CD14-positive monocyte (primary cell): Measurements from ENCODE around the gene CLEC4G.

DNA sequence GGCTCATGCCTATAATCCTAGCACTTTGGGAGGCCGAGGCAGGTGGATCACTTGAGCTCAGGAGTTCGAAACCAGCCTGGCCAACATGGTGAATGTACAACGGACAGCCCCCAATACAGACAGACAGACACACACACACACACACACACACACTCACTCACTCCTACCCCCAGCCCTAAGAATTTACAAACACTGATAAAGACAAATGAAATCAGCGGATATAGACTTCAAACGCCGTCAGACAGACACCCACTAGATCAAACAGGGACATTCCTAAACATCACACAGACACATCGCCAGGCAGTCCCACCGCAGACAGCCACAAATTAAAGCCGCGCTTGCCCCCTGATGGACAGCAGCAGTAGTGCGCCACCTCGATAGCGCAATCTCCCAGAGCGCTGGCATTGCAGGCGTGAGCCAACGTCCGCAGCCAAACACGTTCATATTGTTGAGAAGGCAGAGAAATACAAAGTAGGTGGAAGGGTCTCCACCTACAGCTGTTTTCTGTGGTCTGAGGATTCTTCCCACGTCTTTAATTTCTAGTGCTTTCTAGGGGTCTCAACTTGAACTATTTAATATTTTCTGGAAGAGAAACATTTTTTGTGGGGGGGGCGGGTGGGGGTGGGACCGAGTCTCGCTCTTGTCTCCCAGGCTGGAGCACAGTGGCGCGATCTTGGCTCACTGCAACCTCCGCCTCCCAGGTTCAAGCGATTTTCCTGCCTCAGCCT lies 24.6 kb upstream of the ADGRE1 start:
- CAGE, long polyA plus RNA: no peak

DNA sequence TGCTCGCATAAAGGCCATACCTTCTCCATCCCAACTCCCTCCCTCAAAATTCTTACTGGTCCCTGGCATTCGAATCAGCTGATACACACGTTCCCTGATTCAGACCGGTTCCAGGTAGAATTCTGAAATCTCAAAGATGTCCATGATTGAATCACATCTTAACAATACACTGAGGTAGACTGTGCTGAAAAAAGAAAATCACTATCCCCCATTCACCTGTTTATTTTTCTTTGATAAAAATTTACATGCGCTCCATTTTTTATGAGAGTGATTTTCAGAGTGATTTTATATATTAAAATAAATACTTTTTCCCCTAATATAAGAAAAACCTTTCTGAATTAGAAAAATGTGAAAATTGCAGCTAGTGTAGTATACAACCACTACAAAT lies 45.0 kb downstream of the ZNF557 start:
- CAGE, long polyA plus RNA: no peak

DNA sequence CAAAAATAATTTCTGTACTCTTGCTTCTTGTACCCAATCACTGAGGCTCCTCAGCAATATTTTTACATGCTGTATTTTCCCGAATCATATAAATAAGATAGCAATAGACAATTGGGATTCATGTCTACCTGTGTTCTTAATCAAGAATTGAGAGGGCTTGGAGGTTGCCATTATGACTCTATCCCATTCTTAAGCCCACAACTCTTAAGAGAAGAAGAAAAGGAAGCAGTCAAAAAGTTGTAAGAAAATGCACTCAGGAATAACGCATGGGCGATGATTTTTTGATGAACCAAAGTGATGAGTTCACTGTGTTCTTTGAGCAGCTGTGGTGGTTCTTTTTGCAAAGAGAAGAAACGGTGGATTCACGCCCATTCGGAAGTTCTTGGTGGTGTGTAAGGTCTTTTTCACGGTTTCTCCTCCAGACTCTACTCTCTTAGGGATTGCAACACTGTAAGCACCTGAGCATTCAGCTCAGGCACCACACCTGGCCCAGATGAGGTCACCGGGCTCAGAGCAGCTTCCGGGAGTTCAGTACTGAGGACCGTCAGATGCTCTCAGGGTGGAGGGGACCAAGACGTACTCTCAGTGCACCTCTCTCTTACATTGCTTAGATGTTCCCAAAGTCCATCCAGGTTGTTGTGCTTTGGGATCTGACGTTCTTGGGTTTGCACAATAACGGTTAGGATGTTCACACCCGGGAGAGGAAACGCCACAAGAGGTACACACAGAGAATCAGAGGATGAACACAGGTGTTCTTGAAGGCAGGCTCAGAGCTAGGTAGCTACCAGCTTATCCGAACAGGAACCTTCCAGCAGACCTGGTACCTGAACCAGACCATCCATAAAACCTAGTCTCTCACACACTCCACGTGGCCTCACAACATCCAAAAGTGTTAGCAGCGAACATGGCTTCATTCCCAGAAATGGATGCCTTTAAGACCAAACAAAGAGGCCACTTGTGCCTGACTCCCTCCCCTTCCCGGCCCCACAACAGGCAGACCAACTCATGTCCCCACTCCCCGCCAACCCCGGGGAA lies 45.8 kb downstream of the ZNF557 start:
- CAGE, long polyA plus RNA: no peak

- CAGE, long polyA plus RNA: no peak
Measured at GRCh38 chr19:7257658-7258098, 36.5 kb downstream of the INSR start.

DNA sequence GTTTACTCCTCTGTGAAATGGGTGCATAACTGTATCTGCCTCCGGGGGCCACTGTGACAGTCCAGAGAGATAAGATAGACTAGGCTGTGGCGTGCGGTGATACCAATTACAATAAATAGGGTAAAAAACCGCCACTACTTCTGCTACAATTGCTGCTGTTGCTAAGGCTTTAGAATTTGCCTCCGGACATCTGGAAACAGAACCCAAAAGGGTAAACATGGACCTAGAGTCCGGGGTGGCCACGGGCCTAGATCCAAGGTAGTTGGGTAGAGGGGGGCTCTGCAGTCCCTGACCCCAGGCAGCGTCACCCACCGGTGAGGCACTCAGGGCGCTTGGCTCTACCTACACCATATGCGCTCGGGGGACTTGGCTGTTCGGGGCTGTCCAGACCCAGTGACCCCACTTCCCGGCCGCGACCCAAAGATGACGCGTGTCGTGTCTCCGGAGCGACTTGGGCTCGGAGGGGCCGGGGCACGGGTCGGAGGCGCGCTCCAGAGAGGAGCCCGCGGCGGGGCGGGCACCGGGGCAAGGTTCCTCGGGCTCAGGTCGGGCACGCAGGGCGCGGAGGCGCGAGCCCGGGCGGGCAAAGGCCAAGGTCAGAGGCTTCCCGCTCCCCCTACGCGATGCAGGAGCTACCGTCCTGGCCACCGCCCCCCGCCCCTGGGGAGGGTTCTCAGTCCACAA lies 1.0 kb downstream of the INSR start:
- CAGE, long polyA plus RNA: no peak

DNA sequence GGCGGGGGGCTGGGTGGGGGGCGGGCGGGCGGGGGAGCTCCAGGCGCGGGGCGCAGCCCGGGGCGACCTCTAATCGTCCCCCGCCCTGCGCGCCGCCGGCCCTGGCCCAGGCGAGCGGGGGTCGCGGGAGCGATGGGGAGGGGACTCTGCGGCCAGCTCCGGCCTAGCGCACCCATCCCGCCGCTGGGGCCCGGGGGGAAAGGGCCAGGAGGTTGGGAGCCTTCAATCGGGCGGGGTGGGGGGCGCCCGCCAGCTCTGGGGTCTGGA lies 311 bp downstream of the ZNF358 start:
- CAGE, long polyA plus RNA: no peak

DNA sequence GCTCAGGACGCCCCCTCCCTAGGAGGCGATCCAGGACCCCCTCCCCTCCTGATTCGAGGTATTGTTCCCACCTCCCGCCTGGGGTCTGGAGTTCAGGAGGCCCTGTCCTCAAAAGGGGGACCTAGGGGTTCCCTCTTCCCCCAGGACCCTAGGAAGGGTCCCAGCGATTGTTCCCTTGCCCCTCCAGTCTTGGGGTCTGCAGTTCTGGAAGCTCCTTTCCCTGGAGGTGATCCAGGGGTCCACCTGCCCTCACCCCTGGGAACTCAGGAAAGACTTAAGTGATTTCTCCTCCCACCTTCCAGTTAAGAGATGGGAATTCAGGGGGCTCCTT lies 610 bp downstream of the ZNF358 start:
- CAGE, long polyA plus RNA: no peak

DNA sequence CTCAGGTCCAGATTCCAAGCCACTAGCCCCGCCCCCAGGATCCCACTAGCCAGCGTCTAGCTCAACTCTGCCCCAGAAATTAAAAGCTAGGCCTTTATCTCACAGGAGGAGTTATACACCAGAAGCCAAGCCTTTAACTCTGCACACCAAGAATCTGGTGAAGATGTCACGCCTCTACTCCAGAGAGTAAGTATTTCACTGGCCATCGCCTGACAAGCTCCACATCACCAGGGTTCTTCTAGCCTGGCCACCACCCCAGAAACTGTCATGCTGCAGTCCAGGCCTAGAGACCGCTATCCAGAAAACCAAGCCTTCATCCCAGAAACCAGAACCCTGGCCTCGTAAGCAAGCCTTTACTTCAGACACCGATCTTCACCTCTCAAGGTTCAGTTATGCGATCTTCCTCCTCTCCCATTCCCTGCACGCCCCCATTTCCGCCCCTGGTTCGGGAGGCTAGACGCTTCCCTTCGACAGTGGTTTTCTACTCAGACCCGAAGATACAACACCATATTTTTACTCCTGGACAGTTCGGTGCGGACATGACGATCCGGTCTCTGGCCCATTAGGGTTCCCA lies 471 bp downstream of the XAB2 start:
- CAGE, long polyA plus RNA: no peak

DNA sequence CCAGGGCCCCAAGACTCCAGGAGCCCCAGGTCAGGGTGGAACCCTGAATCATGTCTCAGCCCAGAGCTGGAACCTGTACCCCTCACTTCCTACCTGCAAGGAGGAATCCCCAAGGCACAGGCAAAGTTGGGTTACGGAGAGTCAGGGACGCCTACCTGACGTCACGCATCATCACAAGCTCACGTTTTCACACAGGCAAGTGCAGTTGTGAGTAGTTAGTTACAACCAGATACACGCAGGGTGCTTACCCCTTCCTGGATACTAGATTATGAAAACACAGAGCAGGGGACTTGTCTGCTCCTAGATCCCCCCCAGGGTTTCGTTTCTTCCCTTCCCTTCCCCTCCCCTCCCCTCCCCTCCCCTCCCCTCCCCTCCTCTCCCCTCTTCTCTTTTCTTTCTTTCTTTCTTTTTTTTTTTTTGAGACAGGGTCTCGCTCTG lies 2.0 kb downstream of the RETN start:
- CAGE, long polyA plus RNA: no peak

GRCh38 chr19:7678741-7680002 lies 1.5 kb upstream of the TRAPPC5 start:
- CAGE, long polyA plus RNA: no peak

- CAGE, long polyA plus RNA: no peak
Measured at GRCh38 chr19:7731867-7732366, at the start of gene CLEC4G. Gene CLEC4G, minus strand, starts transcription at chr19:7732110.

GRCh38 chr19:7873252-7873536 lies 996 bp downstream of the PRR36 start:
- CAGE, long polyA plus RNA: no peak

GRCh38 chr19:7907969-7908604 lies 4.4 kb downstream of the MAP2K7 start:
- CAGE, long polyA plus RNA: no peak

- CAGE, long polyA plus RNA: no peak
Measured at GRCh38 chr19:7909831-7910831, 4.5 kb upstream of the TGFBR3L start.

GRCh38 chr19:7923614-7924255 lies 2.2 kb downstream of the CTXN1 start:
- CAGE, long polyA plus RNA: no peak

DNA sequence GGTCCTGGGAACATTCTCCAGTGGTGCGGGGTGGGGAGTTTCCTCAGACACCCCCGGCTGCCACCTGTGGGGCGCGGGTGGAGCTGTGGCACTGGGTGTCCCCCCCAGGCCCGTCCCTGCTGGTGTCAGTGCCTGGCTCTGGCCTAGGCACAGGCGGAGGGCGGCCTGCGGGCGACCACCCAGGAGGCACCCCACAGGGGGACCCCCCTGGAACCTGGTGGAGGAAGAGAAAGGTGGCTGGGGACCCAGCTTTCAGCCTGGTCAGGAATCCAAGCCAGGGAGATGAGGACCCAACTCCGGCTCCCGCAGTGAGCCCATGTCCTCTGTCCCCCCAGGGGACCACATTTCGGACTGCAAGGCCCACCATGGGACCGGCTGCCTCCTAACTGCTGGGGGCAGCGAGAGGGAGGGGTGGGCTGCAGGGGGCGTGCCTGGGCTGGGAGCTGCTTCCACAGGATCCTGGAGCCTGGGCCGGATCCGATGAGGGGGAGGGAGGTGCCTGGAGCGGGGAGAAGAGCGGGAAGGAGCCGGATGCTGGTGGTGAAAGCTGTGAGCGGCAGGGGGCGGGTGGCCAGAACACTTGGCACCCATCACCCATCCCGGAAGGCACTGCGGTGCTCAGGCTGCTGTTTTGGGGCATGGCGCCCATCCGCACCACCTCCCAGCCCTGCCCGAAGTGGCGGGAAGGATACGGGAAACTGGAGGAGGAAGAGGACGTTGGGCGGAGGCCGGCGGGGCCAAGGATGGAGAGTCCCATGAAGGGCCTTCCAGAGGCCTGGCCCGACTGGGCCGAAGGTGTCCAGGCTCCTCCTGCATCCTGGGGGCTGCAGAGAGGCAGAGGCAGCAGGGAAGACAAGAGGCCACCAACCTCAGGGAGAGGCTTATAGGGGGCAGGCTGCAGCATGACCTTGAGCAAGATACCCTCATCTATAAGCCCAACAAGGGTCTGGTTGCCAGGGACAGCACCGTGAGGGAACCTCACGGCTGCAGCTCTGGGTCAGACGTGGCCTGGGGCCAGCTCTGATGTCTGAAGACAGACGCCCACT lies 5.6 kb upstream of the CTXN1 start:
- CAGE, long polyA plus RNA: no peak

GRCh38 chr19:8033169-8033745 lies 19.3 kb upstream of the CCL25 start:
- CAGE, long polyA plus RNA: no peak

DNA sequence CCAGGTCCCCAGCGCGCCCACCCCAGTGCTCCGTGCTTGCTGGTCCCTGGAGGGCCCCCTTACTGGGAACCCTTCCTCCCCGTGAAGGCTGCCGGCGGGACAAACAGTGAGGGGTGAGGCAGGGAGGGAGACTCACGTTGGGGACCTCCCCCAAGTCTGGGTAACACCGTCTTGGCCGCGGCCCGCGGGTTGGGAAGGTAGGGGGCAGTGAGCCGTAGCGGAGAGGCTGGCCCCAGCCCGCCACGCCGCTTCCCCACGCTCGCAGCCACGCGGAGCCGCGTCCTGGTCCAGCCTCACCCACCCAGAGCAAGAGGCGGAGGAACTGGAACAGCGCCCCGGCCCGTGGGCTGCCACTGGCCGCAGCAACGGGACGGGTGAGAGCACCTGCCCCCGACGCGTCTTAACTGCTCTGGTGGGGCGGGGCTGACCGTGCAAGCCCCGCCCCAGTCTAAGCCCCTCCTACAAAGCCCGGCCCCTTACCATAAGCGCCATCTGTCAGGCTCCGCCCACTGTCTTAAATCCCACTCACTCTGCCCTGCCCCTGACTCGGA lies 2.3 kb upstream of the CCL25 start:
- CAGE, long polyA plus RNA: no peak

DNA sequence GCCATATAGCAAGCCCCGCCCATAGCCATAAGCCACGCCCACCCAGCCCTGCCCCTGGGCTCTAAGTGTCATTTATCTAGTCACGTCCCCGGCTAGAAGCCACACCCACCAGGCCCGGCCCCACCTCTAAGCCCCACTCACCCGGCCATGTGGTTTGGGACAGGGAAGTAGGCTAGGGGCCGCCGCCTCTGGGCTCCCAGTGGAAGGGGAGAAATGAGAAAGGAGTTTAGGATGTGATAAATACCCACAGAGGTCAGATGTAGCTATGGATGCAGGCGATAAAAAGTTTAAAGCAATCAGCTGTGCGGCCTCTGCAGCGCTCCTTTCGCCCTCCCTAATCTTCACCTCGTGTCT lies 1.8 kb upstream of the CCL25 start:
- CAGE, long polyA plus RNA: no peak

GRCh38 chr19:8052138-8052460 lies 461 bp upstream of the CCL25 start:
- CAGE, long polyA plus RNA: no peak